ENCODE results near the genes C5AR1 and DHX34.

DNA sequence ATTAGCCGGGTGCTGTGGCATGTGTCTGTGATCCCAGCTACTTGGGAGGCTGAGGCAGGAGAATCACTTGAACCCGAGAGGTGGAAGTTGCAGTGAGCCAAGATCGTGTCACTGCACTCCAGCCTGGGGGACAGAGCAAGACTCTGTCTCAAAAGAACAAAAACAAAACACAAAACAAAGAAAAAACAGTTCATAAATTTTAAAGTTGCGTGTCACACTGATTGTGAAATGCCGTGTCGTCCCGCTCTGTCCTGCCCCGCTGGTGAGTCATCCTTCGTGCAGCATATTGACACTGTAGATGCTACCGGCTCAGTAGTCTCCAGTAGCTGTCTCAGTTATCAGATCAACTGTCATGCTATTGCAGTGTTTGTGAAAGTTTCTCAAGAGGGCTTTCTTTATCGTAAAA is 36.5 kb upstream of the IGFL1 start:
- RAMPAGE, long total RNA = no peak
- RRBS = no CpG with 5 or more reads among the region's 11 CpGs

DNA sequence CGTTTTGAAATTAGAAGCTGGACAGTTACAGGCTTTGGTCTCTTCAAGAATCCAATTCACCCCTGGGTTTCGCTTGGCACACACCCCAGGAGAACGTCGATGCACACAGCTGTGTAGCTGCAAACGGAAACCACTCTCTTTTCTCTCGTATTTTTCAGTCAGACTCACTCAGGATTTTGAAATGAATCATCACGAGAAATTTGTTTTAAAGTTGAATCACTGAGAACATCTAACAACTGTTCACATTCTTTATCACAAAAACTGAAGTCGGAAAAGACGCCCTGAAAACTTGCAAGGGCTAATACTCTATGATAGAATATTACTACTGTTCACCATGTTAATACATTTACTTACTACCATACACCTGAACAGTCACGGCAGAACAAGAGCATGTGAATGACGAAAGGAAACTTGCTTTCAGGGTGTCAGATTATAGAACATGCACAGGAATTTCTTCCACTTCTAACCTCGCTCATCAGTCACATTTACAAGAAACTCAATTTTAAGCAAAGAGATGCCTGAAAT is 4.7 kb downstream of the PNMA8A start:
- RAMPAGE, long total RNA = no peak
- RRBS = no CpG with 5 or more reads among the region's 12 CpGs

DNA sequence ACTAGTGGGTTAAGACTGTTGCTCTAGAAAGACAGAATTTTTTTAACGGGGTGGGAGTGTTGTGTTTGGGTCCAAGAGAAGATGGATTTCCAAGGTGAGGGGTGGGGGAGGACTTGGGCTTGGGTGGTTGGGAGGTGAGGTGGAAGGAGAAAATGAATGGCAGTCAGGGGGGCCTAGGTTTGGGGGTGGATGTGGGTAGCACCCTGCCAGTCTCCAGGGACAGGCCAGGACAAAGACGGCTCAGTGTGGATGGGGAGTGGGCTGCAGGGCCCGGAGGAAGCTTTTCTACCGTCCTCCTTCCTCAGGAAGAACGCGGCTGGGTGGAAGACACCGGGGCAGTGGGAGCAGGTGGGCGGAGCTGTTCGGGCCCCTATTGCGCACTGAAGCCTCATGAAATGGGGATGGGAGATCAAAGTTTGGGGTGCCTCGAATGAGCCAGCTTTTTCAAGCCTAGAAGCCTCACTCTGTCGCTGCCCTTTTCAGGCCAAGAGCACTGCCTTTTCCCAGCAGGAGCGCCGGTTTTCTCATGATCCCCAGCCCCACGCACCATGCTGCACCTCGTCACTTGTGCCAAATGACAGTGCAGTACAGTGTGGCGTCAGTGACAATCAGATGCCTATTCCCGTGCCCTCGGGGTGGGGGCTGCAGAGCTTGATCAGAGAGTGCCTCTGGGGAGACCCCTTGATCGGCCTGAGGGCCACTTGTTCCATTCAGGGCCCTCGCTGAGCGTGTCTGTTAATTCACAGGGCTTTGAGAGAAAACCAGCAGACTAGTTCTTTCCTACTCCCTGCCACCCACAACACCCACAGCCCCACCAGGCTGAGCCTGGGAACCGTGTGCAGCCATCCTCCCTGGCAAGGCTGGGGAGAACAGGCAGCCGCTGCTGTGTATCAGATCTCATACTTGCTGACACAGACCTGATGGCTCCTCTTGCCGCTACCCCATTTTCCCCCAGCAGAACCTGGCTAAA is 1.4 kb downstream of the CALM3 start:
- RAMPAGE, long total RNA = no peak
- RRBS = 1% methylated on average over 5 of the region's 25 CpGs

DNA sequence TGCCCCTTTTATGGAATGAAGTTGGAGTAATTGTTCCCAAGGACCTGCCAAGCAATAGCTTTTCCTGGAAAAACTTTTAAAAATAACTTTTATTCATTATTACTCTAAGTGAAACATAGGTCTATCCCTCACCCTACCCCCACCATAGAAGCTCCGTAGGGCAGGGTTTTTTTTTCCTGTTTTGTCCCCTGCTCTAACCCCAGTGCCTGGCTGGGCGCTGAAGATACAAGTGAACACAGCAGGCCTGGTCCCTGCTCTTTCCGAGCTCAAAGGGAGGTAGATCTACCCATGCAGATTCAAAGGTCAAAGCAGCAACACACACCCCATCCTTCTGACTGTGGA is 8.7 kb upstream of the GNG8 start:
- RAMPAGE, long total RNA = no peak
- RRBS = no CpG with 5 or more reads among the region's 3 CpGs

DNA sequence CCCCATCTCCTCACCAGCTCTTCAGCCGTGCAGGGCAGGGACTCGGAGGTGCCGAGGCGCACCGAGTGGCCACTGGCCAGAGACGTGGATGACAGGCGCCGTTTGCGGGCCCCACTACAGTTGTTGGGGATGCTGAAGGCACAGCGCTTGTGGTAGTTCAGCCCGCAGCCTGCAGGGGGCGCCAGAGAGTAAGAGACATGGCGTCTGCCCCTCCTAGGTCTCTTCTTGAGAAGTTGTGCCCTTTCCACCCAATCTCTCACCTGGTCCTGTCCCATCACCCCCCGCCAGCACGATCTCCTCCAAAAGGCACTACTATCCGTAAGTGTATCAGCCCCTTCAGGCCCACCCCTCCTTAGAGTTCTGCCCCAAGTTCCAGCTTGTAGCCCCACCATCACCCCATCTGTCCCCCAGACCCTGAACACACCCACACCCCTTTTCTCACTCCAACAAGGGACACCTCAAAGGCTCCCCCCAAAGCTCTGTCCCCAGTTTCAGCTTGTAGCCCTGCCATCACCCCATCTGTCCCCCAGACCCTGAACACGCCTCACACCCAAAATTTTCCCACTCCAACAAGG is 12.3 kb downstream of the PRKD2 start:
- RAMPAGE, long total RNA = no peak
- RRBS = no CpG with 5 or more reads among the region's 17 CpGs

GRCh38 chr19:46747016-46747312 is 714 bp upstream of the STRN4 start:
- RAMPAGE, long total RNA = no peak
- RRBS = no CpG with 5 or more reads among the region's 3 CpGs

DNA sequence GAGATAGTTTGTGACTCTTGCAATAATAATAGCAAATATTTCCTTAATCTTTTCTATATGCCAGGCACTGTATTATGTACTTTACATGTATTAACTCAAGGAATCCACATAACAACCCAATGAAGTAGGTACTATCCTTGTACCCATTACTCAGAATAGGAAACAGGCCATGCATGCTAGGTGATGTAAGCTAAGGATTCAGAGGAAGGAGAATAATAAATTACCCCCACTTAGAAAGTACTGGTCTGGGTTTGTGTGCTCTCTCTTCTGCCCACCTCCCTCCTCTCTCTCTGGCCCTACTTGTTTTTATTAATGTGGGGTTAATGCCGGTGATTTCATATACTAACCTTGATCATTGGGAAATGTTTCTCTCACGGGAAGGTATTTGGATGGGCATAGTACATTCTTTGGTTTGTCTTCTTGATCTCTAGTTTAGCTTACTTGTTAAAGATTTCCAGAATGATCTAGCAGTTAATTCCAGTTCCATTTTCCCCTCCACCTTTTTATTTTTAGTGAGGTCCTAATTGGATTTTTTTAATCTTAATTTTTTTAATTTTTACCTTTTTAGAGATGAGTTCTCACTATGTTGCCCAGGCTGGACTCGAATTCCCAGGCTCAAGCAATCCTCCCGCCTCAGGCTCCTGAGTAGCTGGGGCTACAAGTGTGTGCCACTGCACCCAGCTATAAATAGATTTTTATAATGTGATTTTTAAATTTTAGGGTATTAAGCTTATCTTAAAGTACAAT is 24.6 kb downstream of the ARHGAP35 start:
- RAMPAGE, long total RNA = no peak
- RRBS = no CpG with 5 or more reads among the region's 4 CpGs

GRCh38 chr19:46943386-46943686 is 76.3 kb upstream of the NPAS1 start:
- RAMPAGE, long total RNA = no peak
- RRBS = no CpG with 5 or more reads among the region's 3 CpGs

GRCh38 chr19:46950931-46951802 is 68.5 kb upstream of the NPAS1 start:
- RAMPAGE, long total RNA = no peak
- RRBS = no CpG with 5 or more reads among the region's 9 CpGs

DNA sequence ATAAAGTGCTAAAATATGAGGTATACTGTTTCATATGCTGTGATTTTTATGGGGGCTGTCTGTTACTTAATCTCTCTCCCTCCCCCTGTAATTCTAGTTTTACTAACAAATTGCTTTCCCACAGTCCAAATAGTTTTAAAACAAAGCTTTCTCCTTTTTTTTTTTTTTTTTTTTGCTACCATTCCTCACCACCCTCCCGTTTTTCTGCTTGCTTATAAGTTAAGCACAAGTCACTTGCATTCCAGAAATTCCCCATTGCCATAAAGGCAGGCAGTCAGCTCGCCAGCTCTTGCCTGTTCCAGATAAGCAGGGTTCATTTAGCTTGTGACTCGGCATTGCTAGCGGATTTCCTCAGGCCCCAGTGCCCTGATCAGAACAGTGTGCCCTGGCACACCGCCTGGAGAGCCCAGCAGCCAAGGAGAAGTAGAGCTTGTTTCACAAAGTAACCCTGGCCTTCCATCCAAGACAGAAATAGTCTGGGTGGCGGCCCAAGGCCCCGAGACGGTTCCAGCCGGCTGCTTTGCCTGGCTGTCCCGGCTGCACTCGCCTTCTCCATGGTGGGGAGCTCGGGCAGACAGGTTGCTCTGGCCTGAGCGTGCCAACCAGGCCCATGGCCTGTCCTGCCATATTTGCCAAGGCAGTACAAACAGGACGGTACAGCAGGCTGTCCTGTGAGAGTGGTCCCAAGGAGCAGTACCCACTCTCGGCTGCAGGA is 43.4 kb upstream of the NPAS1 start:
- RAMPAGE, long total RNA = no peak
- RRBS = no CpG with 5 or more reads among the region's 15 CpGs

GRCh38 chr19:47097691-47098455 is 15.7 kb downstream of the ZC3H4 start:
- RAMPAGE, long total RNA = no peak
- RRBS = no CpG with 5 or more reads among the region's 23 CpGs

DNA sequence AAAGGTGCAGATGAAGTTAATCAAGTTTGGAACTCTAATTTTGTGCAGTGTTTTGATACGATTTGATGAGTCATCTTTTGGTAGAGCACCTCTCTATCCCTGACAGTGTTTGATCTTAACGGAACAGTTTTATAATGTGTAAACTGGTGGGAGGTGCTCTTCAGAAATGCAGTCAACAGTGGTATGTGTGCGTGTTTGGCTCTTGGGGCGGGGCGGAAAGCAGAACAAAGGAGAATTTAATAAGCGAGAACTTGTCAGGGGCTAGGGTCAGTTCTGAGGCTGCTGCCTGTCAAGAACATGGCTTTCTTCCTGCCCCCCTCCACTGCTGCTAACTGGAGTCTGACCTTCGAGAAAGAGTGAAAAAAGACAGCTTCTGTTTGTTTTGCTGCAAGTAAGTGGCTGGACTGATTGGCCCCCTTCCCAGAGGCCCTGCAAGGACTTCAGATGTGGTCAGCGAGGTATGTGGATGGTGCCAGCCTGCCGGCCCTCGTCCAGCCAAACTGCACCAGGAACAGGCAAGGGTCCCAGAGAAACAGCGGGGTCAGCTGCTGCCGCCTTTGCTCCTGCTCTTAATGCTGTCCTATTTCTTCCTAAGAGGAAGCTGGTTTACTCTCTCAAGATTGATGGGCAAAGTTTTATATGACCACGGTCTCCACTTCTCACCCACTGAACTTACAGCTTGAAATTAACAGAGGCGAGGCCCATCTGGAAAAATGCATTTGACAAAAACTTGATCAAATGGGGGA is 40.7 kb downstream of the BBC3 start:
- RAMPAGE, long total RNA = no peak
- RRBS = no CpG with 5 or more reads among the region's 14 CpGs

DNA sequence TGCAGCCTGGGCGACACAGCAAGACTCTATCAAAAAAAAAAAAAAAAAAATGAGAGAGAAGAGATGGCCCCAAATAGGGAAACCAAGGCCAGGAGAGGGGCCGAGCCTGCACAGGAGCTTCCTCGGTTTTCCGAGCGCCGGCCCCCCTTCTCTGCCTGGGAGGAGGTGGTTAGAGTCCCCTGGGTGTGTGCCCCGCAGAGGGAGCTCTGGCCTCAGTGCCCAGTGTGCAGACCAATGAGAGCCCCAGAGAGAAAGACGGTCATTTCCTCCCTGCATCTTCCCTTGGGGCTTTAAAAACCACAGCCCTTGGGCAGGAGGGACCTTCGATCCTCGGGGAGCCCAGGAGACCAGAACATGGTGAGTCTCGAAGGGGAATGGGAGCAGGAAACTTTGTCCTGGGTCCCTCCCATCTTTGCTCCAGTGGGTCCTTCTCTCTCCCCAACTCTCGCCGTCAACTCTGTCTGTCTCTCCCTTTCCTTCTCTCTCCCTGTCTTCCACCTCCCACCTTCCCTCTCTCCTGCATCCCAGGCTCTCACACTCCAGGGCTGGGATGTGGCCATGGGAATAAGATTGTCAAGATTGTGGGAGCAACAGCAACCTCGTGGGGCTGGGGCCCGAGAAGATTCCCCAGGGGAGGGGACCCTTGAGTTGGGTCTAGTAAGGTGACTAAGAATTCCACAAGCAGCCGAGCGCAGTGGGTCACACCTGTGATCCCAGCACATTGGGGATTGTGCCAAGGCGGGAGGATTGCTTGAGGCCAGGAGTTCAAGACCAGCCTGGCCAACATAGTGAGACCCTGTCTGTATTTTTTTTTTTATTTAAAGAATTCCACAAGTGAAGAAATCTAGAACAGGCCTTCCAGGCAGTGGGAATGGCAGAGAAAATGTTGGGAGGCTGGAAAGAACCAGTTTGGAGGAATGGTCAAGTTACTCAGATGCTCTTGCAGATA is at the start of gene C5AR1:
Gene C5AR1 (plus strand): TSS at position 320 of the 949 bp plus-strand sequence.
- RAMPAGE, long total RNA = no peak
- RRBS = no CpG with 5 or more reads among the region's 18 CpGs

DNA sequence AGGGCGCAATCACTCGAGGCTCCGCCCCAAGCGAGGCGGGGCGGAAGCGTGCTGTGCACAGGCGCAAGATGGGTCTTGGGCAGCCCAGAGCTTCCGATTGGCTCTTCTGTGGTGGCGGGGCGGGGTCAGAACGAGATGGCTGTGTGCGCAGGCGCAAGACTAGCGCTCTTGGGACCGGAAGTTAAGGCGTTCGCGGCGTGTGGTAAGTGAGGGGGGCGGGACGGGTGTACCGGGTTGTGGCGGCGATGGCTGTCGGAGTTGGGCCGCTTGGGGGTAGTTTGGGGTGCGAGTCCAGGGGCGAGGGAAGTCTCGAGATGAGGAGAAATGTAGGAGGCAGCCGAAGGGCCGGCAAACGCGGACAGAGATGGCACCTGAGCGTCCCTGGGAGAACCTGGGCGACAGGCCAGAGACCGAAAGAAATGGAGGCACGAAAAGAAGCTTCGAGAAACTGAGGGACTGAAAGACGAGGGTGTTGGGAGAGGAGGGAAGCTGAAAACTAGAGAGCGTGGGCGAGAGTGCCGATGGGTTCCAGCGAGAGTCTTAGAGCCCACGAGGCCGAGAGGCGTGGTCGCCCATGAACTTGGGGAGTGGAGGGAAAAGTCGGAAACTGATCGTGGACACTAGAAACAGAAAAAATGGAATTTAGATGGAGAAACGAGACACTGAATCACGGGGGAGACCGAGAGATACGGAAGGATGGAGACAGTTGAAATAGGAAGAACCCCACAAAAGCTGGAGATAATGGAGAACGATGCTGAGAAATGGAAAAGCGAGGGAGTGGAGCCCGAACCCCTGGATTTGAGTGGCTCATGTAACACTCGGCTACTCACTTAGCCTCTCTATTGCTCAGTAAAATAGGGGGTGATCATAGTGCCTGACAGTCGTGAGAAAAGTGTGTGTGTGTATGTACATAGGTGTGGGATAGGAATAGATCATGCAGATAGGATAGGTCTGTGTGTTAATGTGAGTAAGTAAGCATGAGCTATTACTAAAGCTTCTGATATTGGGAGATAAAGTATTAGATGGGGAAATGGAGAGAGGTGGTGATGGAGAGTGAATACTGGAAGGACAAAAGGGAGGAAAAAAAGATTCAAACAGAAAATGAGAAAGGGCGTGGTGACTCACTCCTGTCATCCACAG is at the start of gene DHX34:
Gene DHX34 (plus strand): TSS at position 165 of the 1,140 bp plus-strand sequence.
- RAMPAGE, long total RNA = no peak
- RRBS = 2% methylated on average over 8 of the region's 60 CpGs

GRCh38 chr19:47351320-47352092 is 2.4 kb downstream of the DHX34 start:
- RAMPAGE, long total RNA = no peak
- RRBS = no CpG with 5 or more reads among the region's 6 CpGs

GRCh38 chr19:47363625-47364670 is 14.8 kb downstream of the DHX34 start:
- RAMPAGE, long total RNA = no peak
- RRBS = no CpG with 5 or more reads among the region's 19 CpGs

DNA sequence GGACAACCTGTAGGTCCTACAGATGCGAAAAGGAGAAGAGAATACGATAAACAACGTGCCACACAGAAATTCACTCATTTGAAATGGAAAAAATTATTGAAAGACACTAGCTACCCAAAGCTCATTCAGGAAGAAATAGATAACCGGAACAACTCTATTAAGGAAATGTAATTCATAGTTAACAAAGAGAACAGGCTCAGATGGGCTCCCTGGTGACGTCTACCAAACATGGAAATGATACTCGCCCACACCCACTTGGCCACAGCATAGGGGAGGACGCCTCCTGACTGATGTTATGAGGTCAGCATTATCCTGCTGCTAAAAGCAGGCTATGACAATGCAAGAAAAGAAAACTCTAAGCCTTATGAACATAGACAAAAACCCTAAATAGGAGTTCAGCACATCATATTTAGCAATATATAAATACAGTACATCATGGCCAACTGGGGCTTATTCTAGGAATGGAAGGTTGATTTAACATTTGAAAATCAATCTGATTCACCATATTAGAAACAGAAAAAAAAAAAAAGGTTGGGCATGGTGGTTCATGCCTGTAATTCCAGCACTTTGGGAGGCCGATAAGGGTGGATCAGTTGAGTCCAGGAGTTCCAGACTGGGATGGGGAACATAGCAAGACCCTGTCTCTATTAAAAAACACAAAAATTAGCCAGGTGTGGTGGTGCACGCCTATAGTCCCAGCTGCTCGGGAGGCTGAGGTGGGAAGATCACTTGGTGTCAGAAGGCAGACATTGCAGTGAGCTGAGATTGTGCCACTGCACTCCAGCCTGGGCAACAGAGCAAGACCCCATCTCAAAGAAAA is 34.4 kb downstream of the DHX34 start:
- RAMPAGE, long total RNA = no peak
- RRBS = no CpG with 5 or more reads among the region's 10 CpGs

DNA sequence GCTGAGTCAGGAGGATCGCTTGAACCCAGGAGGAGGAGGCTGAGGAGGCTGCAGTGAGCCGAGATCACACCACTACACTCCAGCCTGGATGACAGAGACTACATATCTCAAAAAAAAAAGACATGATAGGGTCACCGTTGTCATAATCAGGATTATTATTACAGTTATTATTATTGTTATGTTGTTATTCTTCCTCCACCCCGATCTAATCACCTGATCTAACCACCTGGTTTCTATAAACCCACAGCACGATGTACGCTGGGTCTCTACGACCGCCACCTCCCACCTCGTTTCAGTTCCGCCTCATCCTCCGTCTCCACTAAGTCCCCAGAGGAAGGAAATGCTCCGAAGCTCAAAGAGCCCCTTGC is 15.8 kb upstream of the MEIS3 start:
- RAMPAGE, long total RNA = no peak
- RRBS = no CpG with 5 or more reads among the region's 12 CpGs

GRCh38 chr19:47509313-47509896 is 5.5 kb downstream of the NAPA start:
- RAMPAGE, long total RNA = no peak
- RRBS = no CpG with 5 or more reads among the region's 20 CpGs

DNA sequence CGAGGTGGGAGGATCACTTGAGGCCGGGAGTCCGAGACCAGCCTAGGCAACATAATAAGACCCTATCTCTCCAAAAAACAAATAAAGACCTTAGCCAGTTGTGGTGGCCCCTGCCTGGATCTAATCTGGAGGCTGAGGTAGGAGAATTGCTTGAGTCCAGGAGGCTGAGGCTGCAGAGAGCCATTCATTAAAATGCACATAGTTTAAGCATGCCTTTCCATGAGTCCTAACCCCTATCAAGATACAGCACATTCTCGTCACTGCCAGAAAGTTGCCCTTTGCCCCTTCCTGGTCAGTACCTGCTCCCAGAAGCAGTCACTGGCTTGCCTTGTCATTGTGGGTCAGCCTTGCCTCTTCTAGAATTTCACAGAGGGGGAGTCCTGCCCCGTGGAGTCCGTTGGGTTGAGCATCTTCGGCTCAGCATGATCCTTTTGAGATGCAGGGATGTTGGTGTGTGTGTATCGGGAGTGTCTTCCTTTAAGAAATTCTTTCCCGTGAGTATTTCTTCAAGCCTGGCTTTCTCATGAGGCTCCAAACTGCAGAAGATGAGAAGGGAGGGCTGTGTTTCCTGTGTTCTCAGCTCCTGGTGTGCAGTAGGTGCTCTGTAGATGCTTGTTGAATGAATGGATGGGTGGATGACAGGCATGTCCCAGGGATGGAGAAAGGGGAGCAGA is 10.9 kb downstream of the BICRA start:
- RAMPAGE, long total RNA = no peak
- RRBS = no CpG with 5 or more reads among the region's 9 CpGs